Anterior vena cava (tissue), 1 donor: ENCODE measurements around a stretch of chr13.

GRCh38 chr13:112703726-112705010 lies 14.3 kb downstream of the ATP11A start:
- PRO-cap, result no peak

GRCh38 chr13:112728856-112729875 lies 39.3 kb downstream of the ATP11A start:
- PRO-cap, result no peak

DNA sequence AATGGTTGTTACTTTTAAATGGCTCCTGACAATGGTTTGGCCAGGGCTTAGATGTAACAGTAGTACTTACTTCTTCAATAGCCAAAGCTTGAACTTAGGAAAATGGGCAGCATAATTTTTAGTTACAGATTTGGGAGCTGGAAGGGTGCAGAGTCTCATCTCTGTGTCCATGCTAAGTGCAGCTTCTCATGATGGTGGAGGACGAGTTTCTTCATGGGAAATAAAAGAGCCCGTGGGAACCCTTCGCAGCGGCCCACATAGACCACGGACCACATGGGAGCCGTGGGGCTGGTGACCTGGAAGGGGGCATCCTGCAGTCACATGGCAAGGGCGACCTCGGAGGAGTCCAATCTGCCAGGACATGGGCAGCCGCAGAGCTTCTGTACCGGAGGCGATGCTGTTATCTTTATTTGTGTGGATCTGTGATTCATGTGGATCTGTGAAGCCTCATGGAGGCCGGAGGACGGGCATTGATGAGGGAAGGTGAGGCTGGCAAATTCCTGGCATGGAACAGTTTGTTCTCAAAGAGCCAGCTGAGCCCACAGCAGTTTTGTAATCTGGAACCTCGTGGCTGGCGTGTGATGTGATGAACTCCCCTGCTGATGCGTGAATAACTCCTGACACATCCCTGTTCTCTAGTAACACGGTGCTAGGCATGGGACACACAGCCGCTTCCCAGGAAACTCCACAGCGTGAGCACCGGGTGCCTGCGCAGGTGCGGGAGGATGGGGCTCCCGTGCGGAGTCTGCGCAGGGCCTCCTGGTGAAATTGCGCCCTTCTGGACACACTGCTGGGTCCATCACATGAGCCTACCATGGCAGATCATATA lies 40.3 kb downstream of the ATP11A start:
- PRO-cap, result no peak

DNA sequence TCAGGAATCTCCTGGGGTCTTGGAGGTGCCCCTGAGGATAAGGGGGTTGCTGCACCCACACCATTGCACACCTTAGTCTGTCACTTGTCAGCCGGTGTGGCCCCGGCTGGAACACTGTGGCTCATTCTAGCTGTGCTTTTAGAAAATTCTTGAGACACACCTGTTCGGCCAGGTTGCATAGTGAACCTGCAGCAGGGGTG lies 71.8 kb downstream of the ATP11A start:
- PRO-cap, result no peak

DNA sequence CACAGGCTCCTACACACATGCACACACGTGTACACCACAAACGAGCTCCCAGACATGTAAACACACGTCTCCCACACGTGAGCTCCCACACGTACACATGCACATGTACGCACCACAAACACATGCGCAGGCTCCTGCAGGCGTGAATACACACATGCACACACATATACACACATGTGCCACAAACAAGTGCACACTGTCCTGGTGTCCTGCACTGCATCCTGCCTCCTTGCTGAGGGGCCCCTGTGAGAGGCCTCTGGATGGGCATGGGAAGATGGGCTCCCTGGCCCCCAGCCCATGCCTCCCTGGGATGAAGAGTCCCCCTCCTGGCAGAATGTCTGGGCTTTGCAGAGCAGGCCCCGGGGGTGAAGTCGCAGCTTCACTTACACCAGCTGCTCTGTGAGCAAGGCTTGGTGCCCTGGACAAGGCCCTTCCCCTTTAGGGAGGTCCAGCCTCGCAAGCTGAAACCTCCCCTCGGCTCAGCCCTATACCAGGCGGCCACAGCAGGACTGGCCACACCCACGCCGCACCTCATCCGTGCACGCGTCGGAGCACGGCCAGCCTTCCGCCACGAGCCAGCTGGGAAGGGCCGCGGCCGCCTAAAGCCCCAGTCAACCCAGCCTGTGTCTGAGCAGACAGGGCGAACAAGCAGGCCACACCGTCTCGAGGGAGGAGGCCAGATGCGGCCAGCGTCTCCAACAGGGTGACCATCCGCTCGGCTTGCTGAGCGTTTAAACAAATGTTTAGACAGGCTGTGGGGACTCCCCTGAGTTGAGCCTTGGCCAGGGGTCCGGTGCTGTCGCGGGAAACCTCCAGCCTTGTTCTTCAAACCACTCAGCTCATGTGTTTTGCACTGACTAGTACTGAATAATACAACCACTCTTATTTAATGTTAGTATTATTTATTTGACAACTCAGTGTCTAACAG lies 83.2 kb upstream of the MCF2L start:
- PRO-cap, result unidirectional peak, plus-strand start at position 571 of the sequence

- PRO-cap, result unidirectional peak, plus-strand start at chr13:112893786
Observed at GRCh38 chr13:112893375-112894116, 75.5 kb upstream of the MCF2L start.

- PRO-cap, result no peak
Observed at GRCh38 chr13:112957902-112959184, 10.7 kb upstream of the MCF2L start.

- PRO-cap, result no peak
Observed at GRCh38 chr13:112965400-112965915, 3.6 kb upstream of the MCF2L start.

- PRO-cap, result no peak
Observed at GRCh38 chr13:113012989-113013927, 44.2 kb downstream of the MCF2L start.

GRCh38 chr13:113065277-113065892 lies 40.2 kb upstream of the F7 start:
- PRO-cap, result no peak

DNA sequence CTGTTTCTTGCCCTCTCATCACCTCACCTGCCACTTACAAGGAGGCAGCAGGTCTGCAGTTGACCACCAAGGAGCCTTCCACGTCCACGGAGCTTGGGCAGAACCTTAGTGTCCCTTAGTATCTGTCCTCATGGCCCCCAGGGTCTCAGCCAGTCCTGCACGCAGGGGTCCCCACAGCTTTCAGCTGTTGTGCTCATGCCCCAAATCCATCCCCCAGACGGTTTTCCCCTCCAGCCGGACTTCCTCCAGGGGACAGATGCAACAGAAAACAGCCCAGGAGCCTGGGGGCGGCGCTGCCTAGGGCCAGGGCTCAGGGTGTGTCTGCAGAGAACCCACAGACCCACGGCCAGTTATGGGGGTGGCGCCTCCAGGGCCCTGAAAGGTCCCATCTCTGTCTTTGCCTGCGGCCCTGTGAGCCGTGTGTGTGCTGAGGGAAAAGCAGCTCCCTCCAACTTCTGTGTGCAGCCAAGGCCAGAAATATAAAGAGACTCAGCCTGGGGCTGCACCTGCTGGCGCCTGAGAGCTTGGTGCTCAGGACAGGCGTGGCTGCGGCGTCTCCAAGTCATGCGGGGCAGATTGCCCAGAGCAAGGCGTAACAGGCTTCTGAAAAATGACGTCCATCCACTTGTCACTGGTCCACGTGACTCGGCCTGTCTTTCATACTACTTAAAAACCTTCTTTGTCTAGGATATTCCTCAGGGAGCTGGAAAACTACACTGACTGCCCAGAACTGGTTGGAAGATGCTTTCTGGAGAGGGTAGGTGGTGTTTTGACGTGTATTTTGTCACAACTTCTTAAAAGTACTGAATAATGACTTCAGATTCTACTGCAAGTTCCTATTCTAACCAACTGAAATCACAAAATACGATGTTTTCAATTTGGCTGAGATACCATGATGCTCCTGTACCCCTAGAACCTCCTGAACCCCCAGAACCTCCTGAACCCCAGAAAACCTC lies 22.0 kb upstream of the F7 start:
- PRO-cap, result no peak

- PRO-cap, result no peak
Observed at GRCh38 chr13:113097921-113098425, 7.6 kb upstream of the F7 start.

DNA sequence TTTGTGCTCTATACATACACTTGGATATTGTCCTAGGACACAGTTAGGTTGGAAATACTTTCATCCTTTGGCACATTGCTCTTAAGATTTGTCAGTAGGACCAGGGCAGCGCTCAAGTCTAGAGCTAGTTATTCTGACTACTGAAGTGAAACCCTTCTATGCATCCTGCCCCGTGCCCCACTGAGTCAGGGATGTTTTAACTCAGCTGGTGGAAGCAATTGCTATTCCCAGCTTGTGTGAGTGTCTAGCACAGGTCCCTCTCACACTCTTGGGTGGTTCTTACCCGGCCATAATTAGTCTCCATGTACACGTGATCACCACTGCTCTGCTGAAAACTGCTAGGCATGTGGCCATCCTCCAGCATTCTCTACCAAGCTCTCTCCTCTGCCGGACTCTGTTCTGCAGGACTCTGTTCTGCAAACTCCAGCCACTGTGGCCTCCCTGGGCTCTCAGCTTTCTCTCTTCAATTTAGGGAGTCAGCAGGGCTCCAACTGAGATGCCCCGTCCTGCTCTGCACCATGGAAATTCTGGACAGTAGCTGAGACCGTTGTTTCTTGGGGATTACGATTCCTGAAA lies 11.2 kb downstream of the PROZ start:
- PRO-cap, result no peak

DNA sequence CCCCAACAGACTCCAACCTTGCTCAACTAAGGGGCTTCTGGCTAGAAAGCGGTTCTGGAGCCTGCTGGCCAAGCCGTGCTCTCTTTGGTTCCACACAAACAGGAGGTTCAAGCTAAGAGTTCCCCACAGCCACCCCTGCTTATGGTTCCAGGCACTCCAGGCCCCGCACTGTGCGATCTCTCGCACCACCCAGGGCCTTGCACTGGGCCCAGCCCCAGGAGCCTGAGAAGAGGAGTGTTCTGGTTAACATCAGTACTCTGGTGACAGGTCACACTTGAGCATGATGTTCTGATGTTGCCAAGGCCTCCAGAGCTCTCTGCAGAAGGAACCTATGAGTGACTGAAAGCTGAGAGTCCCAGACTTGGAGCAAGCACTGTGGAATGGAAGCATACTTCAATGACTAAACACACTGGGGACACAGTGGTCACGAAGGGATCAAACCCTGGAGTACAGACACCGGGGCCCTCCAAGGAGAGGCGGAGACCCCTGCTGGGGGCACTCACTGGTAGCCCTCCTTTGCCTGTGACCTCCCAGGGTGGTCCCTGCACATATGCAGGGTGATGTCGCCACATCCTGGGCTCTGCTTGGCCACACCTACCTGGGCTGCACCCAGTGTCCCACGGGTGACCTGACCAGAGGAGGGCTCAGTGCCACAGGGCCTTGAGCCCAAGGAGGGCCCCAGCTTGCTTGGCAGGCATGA lies 4.3 kb downstream of the PCID2 start:
- PRO-cap, result no peak

- PRO-cap, result no peak
Observed at GRCh38 chr13:113208001-113208540, 398 bp downstream of the PCID2 start.

- PRO-cap, result no peak
Observed at GRCh38 chr13:113209210-113209422, 297 bp upstream of the CUL4A start.

DNA sequence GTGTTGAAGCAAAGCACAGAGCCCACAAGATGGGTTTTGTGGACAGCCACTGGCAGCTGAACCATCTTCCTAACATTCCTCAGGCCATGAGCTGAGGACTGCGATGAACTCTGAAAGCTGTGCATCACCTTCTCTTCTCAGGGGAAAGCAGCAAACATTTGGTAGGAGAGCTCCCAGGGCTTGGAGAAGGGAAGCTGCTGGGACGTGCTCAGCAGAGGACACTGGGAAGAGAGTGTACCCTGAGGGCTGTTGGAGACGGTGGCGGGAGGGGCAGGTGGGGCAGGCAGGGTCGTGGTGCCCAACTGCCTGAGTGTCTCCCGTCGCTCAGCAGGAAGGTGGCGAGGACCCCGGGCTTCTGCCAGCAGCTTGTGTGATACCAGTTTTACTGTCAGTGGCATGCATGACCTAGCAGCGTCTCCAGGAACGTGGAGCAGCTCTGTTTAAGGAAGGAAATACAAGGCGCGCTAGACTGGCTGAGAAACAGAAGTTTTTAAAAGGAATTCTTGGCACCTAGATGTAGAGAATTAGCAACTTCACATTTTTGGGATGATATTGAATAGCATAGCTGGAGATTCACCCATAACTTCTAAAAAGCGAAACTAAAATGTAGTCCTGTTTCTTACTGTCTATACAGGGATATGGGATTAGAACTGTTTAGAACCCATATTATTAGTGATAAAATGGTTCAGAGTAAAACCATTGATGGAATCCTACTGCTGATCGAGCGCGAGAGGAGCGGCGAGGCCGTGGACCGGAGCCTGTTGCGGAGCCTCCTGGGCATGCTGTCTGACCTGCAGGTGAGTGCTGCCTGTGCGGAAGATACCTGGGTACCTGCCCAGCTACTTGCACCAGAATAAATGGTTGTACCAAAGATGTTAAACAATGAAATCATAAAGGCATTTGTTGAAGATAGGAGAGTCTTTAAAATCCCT lies 23.4 kb downstream of the CUL4A start:
- PRO-cap, result no peak

DNA sequence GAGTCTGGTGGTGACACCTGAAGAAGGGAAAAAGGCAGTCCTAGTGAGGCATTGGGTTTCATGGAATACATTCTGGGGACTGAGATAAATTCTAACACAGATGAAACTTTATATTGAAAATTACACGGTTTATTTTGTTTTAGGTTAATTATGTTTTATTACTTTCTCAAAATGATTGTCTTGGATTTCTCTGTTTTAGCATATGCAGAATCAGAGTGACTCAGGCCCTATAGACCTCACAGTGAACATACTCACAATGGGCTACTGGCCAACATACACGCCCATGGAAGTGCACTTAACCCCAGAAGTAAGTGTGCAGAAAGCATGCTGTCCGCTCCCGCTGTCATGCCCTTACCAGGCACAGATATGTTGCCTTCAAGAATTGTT lies 36.3 kb downstream of the CUL4A start:
- PRO-cap, result no peak

DNA sequence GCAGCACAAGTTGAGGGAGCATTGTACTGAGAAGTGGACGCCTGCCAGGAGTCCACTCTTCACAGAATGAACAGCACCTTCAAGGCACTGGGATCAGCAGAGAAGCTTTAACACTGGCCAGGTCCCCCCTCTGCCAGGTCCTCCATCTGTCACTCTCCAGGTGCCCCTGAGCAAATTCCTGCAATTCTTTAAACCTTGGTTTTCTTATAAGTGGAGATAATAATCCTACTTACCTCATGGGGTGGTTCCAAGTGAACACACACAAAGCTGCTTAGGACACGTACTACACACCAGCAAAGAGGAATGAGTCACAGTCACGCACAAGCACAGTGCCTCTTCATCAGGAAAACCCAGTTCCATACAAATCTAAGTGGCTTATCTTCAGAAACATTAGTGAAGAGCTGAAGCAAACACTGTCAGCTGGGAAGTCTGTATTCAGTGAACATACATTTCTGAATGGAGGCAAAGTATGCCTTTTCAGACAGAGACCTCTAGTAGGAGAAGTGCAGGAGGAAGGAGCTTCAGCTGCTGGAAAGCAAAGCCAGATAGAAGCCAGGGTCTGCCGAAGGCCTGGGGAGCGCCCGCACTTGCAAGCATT lies 22.8 kb upstream of the LAMP1 start:
- PRO-cap, result no peak

- PRO-cap, result no peak
Observed at GRCh38 chr13:113351275-113352022, 12.5 kb downstream of the GRTP1 start.